OVCAR3 (cell line): ENCODE measurements around the genes MRPS5, ZNF514 and ADRA2B.

- RRBS, result no CpG with 5 or more reads among the region's 10 CpGs
Observed at GRCh38 chr2:95084826-95085728, 36.5 kb downstream of the MRPS5 start.

DNA sequence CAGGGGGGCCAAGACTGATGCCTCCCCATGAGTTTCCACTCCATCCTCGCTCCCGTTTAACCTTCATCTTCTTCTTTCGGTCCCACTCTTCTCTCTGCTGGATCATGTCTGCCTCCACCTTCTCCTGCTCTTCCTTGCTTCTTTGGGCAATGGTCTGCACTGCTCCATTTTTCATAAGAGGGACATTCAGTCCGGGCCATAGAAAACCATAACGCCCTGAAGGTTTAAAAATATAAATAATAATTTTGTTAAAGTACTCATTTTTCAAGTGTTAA lies 13.5 kb downstream of the MRPS5 start:
- RRBS, result no CpG with 5 or more reads among the region's 5 CpGs

DNA sequence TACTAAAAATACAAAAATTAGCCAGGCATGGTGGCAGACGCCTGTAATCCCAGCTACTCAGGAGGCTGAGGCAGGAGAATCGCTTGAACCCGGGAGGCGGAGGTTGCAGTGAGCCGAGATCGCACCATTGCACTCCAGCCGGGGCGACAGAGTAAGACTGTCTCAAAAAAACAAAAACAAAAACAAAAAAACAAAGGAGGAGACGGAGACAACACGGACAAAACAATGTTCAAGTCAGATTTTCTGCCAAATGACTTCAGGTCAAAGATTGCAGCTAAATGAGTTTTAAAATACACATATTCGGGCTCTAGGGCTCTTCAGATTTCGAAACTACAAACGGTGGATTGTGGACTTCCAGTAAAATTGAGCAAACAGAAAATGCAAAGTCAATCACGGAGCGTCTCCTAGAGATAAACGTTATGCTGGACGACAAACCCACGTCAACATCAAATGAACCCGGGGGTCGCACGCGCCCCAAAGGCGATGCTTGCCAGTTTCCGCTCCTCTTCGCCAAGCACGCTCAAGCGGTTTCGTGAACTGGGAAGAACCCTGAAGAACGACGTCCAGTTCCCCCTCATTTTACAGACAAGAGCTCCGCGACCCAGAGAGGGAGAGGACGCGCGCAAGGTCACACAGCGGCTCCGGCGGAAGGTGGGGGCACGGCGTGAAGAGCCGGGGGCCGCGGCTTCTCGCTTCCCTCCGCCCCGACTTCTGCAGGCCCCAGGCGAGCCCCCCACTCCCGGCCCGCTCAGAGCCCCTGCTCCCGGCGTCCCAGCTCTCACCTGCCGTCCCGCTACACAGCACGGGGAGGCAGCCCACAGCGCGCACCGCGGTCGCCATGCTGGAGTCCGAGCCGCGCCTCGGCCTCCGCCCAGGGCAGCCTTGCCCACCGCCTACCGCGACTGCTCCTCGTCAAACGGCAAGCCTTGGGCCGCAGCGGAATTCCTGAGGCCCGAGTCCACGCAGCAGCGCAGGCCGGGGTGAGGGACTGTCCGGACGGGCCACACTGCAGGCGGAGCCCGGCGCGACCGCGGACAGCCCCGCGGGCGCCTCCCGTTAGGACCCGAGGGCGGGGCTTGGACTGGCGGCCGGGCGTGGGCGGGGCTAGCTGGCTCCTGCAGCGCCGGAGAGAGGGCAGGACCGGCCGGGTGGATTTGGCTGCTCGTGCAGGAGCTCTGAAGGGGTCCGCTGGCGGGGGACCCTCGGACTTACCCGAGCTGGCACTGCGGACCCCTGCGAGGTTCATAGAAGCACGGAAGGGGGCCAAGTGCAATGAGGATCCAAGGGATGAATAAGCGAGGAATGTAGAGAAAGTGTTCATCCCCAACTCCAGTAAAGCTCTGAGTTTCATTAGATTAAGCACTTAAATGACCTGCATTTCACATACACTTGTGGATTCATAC lies at the start of gene MRPS5:
MRPS5 (minus strand) TSS at position 857 of the 1,403 bp plus-strand sequence.
- RRBS, result 4% methylated on average over 25 of the region's 106 CpGs

DNA sequence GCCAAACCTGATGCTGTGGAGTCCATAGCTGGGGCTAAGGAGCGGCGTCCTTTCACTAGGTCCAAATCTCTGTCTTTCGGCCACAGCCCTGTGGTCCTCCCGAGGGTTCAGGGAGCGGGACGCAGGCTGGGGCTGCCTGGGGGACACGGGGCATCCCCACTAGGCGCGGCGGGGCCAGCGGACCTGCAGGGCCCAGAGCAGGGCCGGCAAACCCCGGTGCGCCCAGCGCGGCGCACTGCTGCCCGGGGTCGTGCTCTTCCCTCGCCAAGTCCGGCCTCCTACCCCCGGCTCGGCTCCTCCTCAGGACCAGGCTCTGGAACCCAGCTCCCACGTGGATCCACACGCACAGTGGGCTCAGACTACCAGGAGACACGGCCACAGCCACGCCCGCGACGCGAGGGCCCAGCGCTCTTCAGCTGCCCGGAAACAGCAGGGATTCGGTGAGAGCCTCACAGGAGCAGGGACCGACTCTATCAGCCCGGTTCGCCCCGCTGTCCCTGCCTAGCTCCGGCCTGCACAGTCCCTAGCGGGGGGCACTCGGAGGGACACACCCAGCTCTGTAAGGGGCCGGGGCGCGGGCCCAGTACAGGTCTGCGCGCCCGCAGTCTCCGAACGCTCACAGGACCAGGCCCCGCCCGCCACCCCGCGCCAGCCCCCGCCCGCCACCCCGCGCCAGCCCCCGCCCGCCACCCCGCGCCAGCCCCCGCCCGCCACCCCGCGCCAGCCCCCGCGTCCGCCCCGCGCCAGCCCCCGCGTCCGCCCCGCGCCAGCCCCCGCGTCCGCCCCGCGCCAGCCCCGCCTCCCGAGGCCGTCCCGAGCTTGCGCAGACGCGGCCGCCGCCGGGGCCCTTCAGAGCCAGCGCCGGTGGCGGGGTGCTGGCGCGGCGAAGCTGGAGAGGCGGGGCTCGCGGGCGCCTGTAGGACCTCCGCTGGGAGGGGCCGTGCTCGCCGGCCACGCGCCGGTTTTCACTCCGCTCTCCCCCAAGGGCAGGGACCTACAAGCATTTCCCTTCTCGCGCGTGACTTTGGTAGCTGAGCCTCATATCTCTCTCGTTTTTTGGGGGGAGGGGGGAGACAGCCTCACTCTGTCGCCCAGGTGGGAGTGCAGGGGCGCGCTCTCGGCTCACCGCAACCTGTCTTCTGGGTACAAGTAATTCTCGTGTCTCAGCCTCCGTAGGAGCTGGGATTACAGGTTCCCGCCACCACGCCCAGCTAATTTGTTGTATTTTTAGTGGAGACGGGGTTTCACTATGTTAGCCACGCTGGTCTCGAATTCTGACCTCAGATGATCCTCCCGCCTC lies at the start of gene ZNF514:
ZNF514 (minus strand) TSS at position 891 of the 1,300 bp plus-strand sequence.
- RRBS, result 11% methylated on average over 24 of the region's 125 CpGs

- RRBS, result no CpG with 5 or more reads among the region's 8 CpGs
Observed at GRCh38 chr2:95278019-95278496, 3.8 kb downstream of the PROM2 start.

DNA sequence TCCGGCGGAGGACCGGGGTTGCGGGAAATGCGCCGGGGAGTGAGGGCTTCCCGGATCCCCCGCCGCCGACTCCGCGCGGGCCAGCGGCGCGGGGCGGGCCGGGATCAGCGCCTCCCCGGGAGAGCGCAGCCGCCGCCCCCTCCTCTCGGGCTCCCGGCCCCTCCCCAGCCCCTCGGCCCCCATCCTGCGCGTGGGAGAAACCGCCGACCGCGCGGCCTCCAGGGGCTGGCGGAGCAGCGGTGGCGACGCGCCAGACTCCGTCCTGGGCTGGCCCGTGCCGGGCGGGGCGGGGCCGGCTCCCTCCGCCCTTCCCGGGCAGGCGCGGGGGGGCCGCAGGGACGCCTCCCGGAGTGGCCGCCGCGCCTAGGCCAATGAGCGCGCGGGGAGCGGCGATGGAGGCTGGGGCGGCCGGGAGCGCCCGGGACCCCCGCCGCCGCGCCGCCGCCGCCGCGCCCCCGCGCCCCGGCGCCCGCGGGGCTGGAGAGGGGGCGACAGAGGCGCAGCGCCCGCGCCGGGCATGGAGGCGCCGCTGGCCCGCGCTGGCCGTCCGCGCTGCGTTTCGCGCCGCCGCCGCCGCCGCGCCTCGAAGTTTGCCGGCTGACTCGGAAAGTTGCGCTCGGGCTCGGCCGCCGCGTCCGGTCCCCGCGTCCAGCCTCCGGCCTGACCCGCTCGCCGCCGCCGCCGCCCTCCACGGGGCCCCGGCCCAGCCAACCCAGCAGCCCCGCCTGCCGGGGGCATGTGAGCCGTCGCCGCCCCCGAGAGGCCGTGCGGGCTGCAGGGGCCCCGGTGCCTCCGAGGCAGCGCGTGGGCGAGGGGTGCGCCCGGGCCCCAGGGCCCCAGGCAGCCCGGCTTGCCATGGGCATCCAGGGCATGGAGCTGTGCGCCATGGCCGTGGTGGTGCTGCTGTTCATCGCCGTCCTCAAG lies 49.3 kb downstream of the KCNIP3 start:
- RRBS, result 4% methylated on average over 104 of the region's 141 CpGs

- RRBS, result no CpG with 5 or more reads among the region's 4 CpGs
Observed at GRCh38 chr2:95391780-95392214, 10.7 kb upstream of the FAHD2A start.

DNA sequence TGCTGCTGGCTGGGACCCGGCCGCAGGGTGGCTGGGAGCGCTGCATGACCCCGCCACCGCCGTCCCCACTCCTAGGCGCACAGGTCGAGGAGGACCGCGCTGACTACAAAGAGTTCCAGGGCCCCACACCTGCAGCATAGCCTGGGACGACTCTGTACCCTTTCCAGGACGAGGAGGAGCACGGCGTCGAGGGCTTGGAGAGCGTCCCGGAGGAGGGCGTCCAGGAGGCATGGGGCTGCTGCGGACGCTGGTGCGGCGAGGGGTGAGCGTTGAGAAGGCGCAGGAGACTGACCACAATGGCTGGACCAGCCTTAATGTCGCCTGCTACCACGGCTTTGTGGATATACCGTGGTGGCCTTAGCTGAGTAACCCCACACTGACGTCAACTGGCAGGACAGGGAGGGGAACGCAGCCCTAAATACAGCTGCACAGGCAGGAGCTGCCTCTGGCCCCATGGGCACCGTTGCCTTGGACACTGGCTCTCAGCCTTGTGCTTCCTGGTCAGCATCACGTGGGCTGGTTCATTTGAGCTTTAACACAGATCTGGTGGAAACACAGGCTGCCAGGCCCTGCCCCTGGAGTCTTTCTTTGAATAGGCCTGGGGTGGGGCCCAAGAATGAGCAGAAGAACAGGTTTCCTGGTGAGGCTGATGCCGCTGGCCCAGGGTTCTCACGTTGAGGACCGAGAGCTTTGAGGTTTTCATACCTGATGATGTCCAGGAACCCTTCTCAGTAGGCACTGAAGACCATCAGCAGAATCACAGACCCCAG lies 41.0 kb upstream of the TRIM43B start:
- RRBS, result no CpG with 5 or more reads among the region's 34 CpGs

GRCh38 chr2:95665619-95666375 lies 74.0 kb downstream of the TRIM43 start:
- RRBS, result no CpG with 5 or more reads among the region's 7 CpGs

DNA sequence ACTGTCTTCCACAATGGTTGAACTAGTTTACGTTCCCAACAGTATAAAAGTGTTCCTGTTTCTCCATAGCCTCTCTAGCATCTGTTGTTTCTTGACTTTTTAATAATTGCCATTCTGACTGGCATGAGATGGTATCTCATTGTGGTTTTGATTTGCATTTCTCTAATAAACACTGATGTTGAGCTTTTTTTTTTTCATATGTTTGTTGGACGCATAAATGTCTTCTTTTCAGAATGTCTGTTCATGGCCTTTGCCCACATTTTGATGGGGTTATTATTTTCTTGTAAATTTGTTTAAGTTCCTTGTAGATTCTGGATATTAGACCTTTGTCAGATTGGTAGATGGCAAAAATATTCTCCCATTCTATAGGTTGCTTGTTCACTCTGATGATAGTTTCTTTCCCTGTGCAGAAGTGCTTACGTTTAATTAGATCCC lies 173.5 kb downstream of the ANKRD36C start:
- RRBS, result no CpG with 5 or more reads among the region's 3 CpGs

- RRBS, result no CpG with 5 or more reads among the region's 6 CpGs
Observed at GRCh38 chr2:95824627-95825597, 166.7 kb downstream of the ANKRD36C start.

GRCh38 chr2:95859601-95860323 lies 131.9 kb downstream of the ANKRD36C start:
- RRBS, result no CpG with 5 or more reads among the region's 4 CpGs

- RRBS, result no CpG with 5 or more reads among the region's 9 CpGs
Observed at GRCh38 chr2:96090891-96091536, 25.4 kb downstream of the ADRA2B start.

DNA sequence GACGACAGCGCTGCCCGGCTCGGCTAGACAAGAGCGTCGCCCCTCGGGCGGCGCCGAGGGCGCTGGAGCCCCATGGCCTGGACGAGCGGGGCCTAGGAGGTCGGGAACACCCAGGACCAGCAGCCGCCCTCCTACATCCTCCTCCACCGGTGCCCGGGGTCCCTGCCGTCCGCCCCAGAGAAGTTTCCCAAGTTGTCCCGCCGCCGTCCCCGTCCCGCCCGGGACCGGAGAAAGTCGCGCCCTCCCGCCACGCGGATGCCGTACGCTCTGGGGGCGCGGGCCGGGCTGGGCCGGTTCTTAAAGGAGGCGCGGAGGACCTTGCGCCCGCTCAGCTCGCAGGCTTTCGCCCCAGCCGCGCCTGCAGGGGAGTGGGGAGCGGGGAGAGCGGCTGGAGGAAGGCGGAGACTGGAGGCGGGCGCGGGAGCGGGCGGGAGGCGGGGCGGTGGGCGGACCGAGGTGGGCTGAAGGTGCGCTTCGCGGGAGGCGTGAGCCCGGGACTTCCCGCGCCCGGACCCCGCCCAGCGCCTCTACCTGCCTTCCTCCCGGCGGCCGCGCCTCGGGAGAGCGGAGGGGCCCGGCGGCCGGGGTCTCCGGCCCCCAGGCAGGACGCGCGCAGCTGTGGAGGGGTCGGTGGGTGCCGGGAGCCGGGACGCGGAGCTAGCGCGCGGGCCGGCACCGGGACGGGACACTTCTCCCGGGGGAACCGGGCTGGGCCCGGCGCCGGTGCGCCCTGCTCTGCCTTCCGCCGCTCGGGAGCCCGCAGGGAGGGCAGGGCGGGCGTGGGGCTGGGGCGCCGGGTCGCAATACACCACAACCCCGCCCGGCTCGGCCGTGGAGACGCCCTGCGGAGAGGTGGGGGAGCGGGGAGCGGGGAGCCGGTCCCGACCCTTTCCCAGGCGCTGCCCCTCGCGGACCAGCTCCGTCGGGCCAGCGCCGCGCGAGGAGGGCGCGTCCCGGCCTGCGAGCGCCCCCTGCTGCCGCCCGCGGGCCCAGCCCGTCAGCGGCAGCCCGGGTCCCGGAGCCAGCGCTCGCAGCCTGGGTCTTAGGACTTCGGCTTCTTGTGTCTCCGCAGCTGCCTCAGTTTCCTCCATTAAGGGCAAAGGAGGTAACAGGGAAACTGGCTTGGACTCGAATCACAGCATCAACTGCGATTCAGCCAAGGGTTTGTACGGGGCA lies at the start of gene ADRA2B:
ADRA2B (minus strand) TSS at position 370 of the 1,176 bp plus-strand sequence.
- RRBS, result 7% methylated on average over 67 of the region's 144 CpGs

DNA sequence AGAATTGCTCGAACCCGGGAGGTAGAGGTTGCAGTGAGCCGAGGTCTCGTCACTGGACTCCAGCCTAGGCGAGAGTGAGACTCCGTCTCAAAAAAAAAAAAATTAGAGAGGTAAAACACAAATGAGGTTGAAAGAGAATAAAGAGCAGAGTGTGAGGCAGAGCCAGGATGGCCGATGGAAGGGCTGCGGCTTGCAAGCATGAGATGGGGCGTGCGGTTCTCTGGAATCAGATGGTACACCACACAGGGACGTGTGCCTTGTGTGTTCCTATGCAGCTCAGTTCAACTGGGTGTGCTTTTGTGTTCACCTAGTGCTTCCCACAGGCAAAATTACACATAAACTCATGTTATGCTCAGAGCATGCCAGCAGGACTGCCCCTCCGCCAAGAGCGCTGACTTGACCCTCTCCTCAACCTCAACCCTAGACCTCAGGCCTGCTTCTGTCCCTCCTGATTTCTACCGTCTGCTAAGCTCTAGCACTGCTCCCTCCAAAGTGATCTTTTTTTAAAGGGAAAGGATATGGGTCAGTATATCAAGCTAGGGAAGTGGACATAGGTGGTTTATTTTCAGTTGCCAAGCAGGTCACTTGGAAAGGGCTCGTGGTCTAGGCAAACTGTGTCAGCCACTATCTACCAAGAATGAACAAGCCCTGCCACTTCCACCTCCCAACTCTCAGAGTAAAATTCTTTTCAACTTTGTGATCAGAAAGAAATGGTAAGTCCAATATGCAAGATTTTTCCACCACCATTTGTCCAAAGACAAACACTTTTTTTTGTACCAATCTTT lies 24.3 kb downstream of the STARD7 start:
- RRBS, result no CpG with 5 or more reads among the region's 15 CpGs

DNA sequence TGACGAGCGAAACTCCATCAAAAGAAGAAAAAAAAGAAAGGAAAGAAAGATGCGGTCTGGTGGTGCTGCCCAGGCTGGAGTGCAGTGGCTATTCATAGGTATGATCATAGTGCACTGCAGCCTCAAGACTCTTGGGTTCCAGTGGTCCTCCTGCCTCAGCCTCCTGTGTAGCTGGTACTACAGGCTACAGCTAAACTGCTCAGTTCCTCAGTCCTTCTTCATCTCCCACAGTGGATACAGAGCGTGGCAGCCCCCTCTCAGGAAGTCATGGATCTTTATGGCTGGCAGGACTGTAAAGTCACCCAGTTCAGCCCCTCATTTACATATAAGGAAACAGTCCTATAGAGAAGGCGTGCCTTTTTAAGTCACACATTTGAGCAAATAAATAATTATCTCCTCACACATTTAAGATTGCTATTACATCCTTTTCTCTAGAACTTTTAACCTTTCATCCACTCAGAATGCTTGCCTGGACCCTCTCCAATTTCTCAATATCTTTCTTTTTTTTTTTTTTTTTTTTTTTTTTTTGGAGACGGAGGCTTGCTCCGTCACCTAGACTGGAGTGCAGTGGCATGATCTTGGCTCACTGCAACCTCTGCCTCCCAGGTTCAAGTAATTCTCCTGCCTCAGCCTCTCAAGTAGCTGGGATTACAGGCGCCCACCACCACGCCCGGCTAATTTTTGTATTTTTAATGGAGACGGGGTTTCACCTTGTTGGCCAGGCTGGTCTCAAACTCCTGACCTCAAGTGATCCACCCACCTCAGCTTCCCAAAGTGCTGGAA lies 20.9 kb downstream of the TMEM127 start:
- RRBS, result no CpG with 5 or more reads among the region's 11 CpGs

DNA sequence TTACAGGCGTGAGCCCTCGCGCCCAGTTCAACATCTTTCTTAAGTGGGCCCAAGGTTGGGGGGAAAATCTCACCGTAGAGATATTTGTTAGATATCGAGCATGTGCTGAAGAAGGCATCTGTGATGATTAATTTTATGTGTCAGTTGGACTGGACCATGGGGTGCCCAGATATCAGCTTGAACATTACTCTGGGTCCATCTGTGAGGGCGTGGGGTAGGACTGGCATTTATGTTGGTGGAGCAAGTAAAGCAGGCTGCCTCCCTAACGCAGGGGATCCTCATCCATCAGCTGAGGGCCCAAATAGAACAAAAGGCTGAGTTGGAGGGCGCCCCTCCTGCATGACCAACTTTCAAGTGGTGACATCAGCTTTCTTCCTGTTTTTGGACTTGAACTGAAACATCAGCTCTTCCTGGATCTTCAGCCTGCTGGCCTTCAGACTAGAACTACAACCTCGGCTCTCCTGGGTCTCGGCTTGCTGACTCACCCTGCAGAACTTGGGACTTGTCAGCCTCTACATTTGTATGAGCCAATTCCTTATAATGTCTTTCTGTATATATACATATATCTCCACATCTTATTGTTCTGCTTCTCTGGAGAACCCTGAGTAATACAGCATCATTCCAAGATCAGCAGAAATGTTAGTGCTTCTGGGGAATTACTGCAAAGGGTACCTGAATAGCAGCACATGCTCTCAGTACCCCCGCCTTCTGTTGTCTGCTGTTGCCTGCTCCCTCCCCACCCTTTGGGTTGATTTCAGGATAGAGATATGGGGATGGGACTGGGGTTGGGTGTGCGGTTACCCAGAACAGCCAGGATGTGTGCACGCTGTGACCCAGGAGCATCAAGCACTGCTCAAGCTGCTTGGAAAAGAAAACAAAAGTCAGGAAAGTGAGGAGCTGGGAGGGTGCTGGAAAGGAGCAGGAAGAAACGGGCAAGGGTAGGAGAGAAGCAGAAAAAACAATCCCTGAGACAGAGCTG lies 20.0 kb downstream of the TMEM127 start:
- RRBS, result no CpG with 5 or more reads among the region's 14 CpGs

DNA sequence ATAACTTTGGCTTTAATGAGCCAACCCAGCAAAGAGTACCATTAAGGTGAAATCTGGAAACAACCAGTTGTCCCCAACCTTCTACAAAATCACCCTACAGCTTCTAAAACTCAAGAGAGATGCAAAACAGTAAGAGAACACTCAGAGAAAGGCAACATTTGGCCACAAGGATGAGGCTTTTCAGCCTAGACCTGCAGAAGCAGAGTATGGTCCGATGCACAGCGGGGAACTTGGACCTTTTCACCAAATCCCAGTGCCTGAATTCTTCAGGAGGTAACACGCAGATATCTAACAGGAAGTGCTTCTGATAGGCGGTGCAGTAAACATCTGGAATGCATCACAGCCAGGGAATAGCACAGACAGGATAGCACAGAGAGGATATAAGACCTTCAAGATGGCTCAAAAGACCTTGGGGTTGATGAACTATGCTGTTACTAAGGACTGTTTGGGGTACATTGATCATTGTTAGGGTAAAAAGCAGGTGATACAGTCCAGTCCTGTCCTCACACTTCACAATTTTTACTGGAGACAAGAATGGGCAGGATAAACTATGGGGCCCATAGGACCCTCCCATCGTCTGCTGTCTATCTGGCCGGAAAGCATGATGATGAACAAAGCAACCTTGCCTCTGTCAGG lies 1.7 kb downstream of the TMEM127 start:
- RRBS, result no CpG with 5 or more reads among the region's 6 CpGs

DNA sequence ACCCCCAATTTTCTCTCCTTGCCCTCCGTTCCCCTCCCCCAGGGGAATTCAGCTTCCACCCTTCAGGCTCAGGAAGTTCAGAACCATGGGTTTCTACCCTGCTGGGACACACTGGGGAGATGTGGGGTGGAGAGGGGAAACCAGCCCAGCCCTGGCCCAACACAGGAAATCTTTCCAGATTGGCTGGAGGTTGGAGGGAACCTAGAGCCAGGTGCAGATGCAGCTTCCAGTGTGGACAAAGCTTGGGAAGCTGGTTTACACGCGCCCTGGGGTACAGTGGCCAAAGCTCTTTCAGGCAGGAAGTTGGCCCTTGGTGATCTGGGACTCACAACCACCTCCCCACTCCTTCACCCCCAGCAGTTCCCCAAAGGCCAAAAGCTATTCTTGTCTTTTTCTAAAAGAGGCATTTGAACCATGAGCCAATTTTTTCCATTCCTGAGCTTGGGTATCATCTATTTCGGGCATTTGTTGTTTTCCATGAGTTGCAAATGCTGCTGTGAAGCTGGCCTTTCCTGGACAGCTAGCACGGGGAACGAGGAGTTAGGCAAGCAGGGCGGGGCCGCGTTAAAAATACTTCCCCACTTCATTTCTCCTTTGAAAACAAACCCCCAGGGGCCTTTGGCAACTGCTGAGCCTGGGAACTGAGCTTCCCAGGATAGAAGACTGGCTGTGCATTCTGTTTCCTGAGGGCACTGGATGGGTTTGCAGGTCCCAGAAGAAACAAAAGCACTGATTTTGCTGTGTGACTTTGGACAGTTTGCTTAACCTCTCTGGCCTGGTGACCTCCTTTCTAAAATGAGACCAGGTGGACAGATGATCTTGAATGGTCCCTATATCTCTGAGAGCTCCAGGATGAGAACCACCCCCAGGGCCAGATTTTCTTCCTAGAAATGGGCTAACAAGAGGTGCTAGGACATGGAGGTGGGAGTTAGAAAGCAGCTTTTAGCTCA lies 3.0 kb upstream of the ARID5A start:
- RRBS, result no CpG with 5 or more reads among the region's 9 CpGs

- RRBS, result no CpG with 5 or more reads among the region's 8 CpGs
Observed at GRCh38 chr2:96546947-96547212, 10.3 kb downstream of the ARID5A start.